ENCODE measurements around the genes RGS11, PDIA2 and AXIN1.

GRCh38 chr16:60880-61471 is 7.3 kb downstream of the SNRNP25 start:
- PRO-cap, result no peak

DNA sequence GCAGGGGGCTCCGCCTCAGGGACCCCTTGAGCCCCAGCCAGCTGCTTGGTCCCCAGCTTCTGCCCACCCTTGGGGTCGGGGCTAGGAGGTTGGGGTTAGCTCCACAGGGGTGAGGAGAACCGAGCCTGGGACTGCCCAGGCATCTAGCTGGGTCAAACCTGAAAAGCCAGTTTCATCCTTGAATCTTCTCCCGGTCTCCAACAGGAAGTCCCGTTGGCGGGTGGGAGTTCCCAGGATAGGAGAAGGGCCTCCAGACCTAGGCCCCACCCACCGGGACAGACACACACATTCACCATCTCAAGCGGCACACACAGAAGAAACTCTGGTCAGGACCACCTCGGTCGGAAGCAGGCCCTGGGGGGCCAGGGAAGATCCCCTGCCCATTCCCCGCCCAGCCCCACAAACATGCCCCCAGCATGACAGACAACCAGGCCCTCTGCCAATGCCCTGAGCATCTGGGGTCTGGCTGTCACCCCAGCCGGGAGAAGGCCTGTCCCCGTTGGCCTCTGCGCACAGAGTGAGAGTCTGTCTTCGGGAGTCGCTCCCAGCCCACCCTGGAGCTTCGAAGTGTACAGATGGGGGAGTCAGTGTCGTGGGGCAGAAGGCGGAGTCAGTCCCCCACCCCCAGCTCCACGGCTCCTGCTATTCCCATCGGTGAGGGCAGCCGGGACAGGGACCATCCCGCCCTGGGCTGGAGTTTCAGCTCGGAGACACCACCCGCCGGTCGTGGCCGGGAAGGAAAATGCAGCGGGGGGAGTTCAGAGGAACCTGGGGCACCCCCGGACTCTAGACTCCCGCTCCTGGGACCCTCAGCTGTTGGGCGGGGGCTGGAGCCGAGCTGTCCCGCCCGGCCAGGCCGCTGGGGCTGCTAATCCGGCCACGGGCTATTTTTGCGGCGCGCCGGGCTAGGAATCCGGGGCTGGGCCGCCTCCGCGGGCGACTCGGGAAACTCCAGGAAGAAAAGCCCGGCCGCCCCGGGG is 773 bp downstream of the RHBDF1 start:
- PRO-cap, result bidirectional peak, plus-strand start at position 311 of the sequence, minus-strand start at position 209 of the sequence; unidirectional peak, plus-strand start at position 587 of the sequence; unidirectional peak, plus-strand start at position 645 of the sequence; unidirectional peak, plus-strand start at position 887 of the sequence

DNA sequence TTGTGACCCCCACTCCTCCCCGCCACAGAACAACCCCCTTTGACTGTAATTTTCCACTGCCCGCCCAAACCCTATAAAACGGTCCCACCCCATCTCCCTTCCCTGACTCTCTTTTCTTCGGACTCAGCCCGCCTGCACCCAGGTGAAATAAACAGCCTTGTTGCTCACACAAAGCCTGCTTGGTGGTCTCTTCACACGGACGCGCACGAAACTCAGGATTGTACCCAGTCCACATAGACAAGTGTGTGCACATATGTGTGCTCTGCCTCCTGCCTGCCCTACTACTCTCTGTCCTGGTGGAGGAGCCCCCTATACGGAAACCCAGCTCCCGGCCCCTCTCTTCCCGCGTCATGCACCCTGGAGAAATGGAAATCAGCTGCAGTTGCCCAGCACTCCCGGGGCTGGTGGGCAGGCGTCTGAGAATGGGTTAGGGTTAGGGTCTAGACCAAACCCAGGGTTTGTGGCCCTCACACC is 2.4 kb upstream of the RHBDF1 start:
- PRO-cap, result no peak

DNA sequence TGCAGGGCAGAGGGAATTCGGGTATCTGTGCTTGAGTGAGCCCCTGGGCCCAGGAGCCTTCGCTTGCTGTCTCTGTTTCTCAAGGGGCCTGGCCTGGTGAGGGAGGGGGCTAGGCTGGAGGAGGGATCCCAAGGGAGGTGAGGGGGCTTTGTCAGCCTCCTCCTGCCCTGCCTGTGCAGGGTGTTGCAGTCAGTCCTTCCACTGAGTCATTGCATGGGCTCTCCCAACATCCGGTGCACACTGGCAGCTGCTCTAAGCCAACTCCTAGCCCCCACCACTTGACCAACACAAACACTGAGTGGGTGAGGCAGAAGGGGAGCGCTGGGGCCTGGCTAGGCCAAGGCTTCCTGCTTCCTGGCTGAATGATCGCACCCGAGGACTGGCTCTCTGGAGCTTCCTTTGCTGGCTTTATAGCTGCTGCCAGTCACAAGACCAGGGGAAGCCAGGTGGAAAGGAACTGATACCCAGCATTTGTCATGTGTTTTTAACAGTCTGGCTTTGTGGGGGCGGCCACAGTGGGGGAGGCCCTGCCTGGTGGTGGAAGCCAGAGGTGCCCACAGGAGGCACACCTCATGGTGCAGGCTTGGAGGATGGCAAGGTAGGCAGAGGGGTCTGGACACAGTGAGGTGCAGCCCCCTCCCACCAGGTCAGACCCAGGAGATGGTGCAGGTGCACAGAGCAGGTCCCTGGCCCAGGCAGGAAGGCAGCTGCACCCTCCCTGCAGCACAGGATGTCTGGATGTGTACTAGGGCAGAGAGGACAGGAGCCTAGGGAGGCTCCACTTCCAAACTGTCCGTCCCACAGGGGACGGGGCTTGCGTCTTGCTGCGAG is 6.8 kb downstream of the MPG start:
- PRO-cap, result bidirectional peak, plus-strand start at position 487 of the sequence, minus-strand start at position 381 of the sequence

GRCh38 chr16:97874-98713 is 20.1 kb downstream of the MPG start:
- PRO-cap, result no peak

GRCh38 chr16:123888-124570 is 14.4 kb downstream of the NPRL3 start:
- PRO-cap, result no peak

DNA sequence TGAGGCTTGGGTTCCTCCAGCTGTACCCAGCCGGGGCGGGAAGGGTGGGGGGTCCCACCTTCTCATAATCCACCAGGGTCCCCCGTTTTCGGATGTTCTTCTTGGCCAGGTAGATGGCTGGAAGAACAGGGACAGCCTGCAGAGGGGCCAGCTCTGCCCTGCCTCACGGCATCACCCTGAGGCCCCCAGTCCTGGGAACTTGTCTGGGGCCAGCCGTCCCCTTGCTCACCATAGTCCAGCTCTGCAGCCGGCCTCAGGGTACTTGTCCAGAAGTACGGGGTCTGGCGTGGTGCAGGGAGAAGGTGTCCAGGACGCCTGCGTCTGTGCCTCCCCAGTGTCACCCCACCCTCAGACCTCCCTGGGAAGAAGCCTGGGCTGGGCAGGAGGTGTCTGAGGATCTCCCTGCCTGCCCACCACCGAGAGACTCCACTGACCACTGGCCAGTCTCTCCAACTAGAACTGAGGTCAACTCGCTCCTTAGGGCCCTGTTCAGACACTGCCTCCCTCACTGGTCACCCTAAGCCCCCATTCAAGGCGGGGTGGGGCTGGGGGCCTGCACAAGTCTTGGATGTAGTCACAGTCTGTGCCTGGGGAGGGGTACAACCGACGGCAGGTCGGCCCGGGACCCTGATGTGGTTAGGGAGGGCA is 1.6 kb downstream of the RGS11 start:
- PRO-cap, result no peak

GRCh38 chr16:275017-276213 is at the start of gene RGS11:
RGS11 (minus strand) TSS chr16:275944.
- PRO-cap, result no peak

- PRO-cap, result no peak
Observed at GRCh38 chr16:282922-283402, at the start of gene PDIA2. PDIA2 (plus strand) TSS chr16:283164.

- PRO-cap, result no peak
Observed at GRCh38 chr16:297654-298296, 14.8 kb downstream of the PDIA2 start.

DNA sequence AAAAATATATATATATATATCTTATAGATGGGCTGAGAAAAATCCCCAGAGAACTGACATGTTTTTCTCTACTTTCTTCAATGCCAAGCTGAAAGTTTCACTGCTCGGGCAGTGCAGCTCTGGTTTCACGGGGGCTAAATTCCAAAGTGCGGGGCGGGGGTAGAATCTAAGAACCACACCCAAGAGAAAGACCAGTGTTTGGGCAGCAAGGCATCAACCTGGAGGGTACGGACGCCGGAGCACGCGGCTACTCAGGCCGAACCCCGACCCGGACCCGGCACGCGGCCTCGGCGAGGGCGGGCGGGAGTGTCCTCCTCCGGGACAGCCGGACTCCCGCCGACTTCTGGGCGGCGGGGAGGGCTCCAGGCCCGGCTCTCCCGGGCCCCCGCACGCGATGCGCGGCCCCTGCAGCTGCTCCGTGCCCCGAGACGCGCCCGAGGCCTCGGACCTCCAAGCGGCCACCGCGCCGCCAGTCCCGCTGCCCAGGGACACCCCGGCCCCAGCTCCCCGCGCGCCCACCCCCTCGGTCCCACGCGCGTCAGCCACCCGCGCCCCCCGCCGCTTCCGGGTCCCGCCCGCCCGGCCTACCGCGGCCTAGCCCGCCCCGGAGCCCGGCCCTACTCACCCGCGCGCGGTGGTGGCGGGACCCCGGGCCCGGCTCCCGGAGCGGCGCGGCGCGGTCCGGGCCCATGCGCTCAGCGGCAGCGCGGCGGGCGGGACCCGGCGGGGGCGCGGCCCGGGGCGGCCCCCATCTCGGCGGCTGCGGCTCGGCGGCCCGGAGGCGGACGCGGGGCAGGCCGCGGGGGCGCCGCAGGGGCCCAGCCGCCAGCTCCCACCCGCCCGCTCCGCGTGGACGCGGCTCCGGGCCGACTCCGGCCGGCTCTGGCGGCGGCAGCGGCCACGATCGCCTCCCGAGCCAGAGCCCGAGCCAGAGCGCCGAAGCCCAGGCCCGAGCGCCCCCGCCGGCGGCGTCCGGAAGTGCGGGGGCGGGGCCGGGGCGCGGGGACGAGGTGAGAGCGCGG is at the start of gene AXIN1:
Gene AXIN1, minus strand, starts transcription at position 980 of the 1,022 bp plus-strand sequence.
- PRO-cap, result unidirectional peak, plus-strand start at position 194 of the sequence; unidirectional peak, minus-strand start at position 935 of the sequence

DNA sequence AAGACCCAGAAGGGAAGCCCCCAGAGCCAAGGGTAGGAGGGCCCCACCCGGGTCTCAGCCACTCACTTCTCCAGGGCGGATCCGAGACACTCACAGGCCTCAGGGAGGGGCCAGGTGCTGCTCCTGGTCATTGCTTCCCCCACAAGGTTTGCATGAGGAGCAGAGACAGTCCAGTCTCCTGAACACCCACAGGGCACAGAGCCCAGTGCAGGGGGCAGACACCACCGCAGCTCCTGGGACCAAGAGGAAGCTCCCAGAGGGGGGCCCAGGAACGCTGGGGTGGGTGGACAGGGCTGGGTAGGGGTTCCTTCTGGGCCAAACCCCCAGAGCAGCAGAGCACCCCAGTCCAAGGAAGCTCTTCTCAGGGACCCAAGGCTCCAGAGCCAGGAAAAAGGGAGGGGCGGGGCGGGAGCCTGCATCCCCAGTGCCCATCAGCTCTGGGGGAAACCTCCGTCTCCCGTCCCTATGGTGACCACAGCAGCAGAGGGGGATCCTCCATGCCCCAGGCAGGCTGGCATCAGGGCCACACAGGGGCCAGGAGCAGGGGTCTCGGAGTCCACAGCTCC is 746 bp upstream of the MRPL28 start:
- PRO-cap, result no peak

DNA sequence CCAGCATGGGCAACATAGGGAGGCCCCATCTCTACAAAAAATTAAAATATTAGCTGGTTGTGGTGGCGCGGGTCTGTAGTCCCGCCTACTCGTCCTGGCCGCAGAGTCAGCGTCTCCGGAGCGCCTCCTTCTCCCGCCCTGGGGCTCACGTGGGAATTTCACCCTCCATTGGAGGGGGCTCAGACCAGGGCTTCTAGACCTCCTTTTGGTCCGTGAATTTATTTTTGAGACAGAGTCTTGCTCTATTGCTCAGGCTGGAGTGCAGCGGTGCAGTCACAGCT is 457 bp upstream of the NME4 start:
- PRO-cap, result no peak

DNA sequence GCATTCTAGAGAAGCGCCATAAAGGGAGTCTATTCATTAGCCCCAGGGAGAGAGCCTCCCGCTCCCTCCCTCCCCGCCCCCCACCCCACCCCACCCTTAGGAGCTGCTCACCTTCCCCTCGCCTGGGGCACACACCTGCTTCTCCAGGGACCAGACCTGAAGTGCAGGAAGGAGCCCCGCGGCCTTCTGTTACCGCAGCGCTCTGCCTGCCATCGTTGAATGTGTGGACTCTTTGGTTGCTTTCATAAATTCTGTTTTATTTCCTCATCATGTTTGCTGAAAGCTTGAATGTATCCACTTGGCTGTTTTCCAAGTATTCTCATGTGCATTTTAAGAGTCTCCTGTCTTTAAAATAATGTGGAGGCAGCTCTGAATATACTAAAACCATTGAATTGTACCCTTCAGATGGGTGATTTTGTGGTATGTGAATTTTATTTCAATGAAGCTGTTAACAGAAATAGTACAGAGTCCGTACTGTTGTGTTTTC is 25.4 kb downstream of the RAB11FIP3 start:
- PRO-cap, result no peak

- PRO-cap, result no peak
Observed at GRCh38 chr16:505296-505872, 22.1 kb upstream of the CAPN15 start.

DNA sequence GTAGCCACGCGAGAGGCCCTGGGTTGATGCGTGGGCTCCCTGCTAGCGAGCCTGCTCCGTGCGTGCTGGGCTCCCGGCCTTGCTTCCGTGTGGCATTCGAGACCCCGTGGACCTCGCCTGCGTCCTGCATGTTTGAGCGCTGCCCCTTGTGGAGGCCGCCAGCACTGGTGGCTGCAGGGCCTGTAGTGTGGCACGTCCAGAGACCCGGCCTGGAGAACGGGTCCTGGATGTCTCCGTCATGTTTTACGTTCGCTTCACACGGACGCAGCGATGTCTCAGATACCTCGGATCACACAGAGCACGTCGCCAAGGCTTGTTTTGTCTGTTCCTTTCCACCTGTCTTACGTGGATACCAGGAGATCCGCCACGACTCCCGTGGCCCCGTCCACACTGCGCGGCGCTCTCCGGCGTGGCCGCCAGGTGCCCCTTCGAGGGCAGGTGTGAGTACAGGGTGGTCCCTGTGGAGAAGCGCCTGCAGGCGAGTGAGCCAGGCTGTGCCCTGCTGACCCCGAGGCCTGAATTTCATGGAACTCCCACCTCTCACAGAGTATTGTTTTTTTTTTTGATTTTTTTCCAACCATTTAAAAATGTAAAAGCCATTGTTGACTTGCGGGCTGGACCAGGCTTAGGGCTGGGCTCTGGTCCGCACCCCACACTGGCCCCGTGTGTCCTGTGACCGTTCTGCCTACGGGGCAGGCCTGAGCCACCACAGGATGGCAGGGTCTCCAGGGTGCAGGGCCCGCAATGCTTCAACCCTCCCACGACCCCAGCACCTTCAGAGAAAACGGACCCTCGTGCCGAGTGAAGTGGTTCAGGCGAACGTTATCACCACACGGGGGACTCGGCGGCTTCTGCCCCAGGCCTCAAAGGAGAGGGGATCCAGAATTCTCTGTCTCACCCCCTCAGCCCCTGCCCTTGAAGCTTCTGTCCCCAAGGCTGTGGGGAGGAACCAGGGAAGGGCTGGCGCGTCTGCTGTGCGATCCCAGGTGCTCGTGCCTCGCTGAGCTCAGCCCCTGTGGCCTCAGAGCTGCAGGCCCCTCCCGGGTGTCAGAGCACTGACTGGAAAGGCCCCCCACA is 10.6 kb downstream of the CAPN15 start:
- PRO-cap, result no peak

- PRO-cap, result bidirectional peak, plus-strand start at chr16:589347, minus-strand start at chr16:589234; bidirectional peak, plus-strand start at chr16:589622, minus-strand start at chr16:589441; bidirectional peak, plus-strand start at chr16:590090, minus-strand start at chr16:589816
Observed at GRCh38 chr16:589051-589927, 577 bp upstream of the RAB40C start.

GRCh38 chr16:595770-596894 is 6.3 kb downstream of the RAB40C start:
- PRO-cap, result no peak

GRCh38 chr16:635489-635839 is 641 bp downstream of the METTL26 start:
- PRO-cap, result no peak

DNA sequence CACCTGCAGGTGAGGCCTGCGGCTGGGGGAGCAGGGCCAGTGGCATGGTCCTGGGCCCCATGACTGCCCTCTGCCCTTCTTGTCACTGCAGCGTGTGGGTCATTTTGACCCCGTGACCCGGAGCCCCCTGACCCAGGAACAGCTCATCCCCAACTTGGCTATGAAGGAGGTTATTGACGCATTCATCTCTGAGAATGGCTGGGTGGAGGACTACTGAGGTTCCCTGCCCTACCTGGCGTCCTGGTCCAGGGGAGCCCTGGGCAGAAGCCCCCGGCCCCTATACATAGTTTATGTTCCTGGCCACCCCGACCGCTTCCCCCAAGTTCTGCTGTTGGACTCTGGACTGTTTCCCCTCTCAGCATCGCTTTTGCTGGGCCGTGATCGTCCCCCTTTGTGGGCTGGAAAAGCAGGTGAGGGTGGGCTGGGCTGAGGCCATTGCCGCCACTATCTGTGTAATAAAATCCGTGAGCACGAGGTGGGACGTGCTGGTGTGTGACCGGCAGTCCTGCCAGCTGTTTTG is 1.8 kb downstream of the JMJD8 start:
- PRO-cap, result no peak

Data from endothelial cell (in vitro differentiated cells).